Thoracic aorta endothelial cell (primary cell): ENCODE measurements around the gene ATG2B.

- CAGE, long polyA plus RNA, result no peak
Observed at GRCh38 chr14:94614377-94615670, 2.6 kb downstream of the SERPINA3 start.

DNA sequence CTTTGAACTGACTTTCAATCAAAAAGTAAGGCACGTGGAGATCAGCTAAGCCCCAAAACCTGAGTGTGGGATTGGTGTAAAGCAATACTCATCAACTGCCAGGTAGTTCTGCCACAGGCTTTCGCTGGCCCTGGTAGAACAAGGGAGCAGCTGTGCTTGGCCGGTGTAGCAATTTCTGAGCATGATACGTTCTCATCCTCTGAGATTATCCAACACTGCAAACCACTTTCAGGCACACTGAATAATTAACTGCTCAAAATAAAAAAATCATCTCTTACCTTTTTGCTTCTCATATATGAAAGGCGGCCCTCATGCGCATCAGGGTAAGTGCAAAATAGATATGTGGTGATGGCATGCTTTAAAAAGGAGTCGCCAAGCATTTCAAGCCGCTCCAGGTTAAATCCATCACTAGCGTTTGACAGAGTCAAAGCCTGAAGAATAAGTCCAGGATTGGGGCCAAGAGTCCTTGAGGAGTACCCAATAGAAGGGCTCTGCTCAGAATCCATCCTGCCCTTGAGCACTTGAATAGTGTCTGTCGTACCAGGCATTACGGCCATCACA is 54.2 kb downstream of the DICER1 start:
- CAGE, long polyA plus RNA, result no peak

DNA sequence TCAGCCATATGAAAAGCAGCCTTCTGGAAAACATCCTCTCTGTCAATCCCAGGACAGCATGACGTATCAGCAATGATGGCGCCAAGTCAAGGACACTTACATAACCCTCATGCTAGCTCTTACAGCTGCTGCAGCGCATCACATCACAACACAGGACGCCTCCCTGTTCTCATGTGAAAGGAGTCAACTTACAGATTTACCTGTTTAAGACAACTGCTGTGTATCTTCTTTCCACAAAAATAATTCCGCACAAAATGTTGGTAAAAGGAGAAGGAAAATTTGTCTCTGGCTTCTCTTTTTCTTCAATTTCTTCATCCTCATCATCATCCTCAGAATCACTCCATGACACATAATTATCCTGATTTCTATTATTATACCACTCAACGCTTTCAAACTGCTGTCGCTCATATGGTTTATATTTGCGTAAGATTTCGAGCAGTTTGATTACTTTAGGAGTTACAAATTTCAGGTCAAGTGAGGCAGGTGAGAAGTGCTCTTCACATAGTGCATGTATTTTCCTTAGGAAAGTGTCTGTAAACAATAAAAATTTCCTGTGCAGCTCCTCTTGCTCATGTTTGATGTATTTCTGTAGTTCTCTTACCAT is 33.2 kb downstream of the DICER1 start:
- CAGE, long polyA plus RNA, result no peak

DNA sequence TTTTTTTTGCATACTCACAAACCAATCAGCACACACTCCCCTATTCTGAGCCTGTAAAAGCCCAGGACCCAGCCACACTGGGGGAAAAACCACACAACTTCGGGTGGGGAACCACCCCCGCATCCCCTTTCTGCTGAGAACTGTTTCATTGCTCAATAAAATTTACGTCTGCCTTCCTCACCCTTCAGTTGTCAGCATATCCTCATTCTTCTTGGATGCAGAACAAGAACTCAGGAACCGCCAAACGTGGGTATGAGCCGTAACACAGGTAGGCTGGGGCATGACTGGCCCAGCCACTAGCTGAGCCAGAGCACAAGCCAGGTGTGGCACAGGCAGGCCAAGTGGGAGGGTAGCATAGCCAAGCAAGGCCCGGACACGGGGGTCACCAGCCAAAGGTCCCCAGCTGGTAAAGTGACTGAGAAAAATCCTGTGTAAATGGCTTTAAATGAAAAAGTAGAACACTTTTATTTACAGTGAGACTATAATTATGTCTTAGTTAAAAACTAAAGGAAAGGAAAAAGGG is 10.9 kb downstream of the DICER1 start:
- CAGE, long polyA plus RNA, result no peak

- CAGE, long polyA plus RNA, result no peak
Observed at GRCh38 chr14:95314511-95315455, 4.9 kb downstream of the CLMN start.

- CAGE, long polyA plus RNA, result no peak
Observed at GRCh38 chr14:95326921-95327421, 7.3 kb upstream of the CLMN start.

- CAGE, long polyA plus RNA, result no peak
Observed at GRCh38 chr14:95483078-95483580, 33.3 kb downstream of the SYNE3 start.

DNA sequence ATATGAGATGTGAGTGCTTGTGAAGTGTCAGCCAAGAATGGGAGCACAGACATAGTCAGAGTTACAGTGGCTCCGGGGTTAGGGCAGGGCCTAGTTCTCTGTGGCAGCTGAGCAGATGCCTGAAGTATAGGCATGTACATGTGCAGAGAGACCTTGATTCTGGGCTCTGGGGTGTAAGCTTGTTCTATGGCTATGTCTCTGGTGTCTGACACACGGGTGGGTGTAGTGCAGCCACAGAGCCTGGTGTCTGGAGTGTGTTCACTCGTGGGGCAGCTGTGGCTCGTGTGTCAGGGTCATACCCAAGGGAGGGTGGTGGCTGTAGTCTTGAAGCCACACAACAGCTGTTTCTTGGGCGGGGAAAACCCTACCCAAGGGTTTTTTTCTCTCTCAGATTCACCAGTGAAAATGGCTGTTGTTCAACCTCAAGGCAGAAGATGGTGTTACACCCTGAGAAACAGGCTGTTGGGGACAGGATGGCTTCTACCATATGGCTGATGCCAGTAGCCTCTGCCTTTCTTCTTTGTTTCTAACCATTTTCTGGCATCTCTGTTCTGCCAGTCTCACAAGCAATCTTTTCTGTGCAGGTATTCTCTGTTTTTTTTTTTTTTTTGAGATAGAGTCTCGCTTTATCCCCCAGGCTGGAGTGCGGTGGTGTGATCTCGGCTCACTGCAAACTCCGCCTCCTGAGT is 12.0 kb upstream of the TCL1A start:
- CAGE, long polyA plus RNA, result no peak

DNA sequence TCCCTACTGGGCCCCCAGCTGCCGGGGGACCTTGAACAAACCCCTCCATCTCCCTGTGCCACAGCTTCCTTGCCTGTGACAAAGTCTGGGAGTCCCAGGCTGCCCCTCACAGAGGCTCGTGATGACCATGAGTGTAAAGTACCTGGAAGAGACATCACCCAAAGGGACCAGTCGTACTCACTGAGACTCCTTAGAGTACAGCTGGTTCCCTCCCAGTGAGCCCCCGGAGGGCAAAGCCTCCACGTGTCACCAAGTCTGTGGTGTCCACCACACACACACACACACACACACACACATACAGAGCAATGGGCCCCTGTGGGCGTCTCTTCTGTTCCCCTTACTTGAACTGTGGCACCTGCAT is 870 bp upstream of the C14orf132 start:
- CAGE, long polyA plus RNA, result no peak

DNA sequence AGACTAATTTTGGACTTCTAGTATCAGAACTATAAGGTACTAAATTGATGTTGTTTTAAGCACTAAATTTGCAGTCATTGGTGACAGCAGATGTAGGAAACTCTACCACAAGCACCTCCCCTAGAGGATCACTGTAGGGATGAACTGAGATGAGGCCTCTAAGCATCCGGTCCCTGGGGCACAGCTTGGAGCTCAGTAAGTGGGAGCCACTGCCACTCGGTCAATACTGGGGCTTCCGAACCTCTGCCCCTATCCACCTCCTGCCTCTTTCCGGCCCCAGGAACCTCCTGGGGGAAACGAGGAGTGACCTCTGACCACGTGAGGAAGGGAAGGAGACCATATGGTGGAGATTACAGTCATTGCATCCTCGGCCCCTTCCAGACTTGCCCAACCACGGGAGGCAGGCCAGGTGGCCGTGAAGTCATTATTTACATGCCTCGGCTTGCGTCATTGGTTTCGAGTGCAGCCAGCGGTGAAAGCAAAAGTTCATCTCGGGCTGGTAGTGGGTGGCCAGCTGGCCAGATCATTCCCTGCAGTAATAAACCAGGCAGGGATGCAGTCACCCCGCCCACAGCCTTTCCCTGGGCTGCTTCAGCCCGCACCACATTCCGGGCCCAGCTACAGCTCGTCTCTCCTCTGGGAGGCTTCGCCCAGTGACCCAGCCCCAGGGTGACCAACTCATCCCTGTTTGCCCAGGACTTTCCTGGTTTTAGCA is 65.4 kb downstream of the C14orf132 start:
- CAGE, long polyA plus RNA, result no peak

- CAGE, long polyA plus RNA, result no peak
Observed at GRCh38 chr14:96198523-96199151, 6.0 kb upstream of the BDKRB2 start.

DNA sequence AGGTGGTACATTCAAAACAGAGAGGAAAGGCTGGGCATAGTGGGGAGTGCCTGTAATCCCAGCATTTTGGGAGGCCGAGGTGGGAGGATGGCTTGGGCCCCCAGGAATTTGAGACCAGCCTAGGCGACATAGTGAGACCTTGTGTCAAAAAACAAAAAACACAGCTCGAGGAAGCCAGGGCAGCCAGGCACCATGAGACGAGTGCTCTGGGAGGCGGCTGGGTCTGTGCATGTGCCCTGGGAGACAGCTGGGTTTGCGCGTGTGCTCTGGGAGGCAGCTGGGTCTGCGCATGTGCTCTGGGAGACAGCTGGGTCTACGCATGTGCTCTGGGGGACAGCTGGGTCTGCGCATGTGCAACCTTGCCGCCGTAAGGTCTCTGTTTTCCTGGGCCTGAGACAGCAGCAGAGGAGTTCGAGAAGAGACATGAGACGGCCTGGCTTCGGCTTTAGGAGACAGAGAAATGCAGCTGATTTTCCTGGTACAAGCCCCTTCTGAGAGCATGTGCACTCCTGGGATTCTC is 3.7 kb upstream of the BDKRB1 start:
- CAGE, long polyA plus RNA, result no peak

- CAGE, long polyA plus RNA, result no peak
Observed at GRCh38 chr14:96282189-96282814, 26.3 kb downstream of the BDKRB1 start.

- CAGE, long polyA plus RNA, result no peak
Observed at GRCh38 chr14:96362382-96363439, at the start of gene ATG2B. TSS of gene ATG2B (minus strand) at chr14:96363341.

GRCh38 chr14:96592549-96593021 is 90.4 kb downstream of the PAPOLA start:
- CAGE, long polyA plus RNA, result no peak

DNA sequence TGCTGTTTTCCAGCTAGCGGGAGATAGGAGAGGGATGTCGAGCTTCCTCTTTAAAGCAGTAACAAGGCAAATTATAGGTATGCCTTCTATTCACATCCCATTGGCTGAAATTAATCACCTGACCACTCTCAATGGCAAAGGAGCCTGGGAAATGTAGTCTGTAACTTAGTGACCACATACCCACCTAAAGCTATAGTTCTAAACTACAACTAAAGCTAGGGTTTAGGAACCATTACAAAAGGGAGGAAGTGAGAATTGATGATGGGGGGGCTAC is 34.5 kb upstream of the VRK1 start:
- CAGE, long polyA plus RNA, result no peak

DNA sequence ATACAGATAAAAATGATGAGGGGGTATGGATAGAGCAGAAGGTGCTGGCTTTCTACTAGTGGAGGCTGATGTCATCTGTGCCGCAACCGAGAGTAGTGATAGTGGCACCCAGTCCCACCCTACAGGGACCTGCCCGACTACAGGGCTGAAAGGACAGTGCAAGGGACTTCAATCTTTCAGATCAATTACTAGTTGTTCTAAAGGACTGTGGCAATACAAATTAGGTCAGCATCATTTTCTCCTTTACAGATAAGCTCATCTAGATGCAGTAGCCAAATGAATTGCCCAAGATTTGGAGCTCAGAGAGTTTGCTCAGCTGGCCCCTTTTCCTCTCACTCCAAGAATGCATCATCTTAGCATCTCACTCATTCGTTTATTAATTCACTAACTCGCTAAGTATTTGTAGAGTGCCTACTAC is 806.1 kb downstream of the VRK1 start:
- CAGE, long polyA plus RNA, result no peak

DNA sequence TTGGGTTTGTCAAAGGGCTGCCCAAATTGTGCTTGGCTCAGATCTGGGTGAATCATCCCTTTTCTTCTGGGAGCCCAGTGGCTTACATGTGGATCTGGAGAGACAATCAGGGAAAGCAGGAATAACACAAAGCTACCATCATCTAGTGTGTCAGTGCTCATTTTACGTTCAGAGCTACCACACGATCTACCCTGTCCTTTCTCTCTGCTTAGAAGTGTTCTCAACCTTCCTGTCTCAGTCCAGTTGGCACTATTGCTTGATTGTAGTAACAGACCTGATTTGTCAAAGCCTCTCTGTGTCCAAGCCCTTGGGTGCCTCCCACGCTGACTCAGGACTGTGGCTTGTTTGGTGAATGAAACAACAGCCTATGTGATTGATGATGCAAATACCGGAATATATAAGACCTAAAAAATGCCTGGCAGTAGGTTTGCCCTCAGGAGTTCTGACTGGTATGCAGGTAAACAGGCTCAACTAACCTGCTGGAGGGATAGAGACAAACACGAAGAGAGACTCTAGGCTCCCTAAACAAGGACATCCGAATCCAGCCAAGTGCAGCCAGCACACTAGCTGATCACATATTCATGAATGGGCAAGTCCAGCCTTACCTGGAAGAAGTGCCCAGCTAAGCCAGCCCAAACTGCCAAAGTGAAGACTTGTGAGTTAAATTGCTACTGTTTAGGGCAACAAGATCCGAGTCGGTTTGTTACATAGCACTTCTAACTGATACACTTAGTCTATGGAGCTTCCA is 974.5 kb downstream of the VRK1 start:
- CAGE, long polyA plus RNA, result no peak

GRCh38 chr14:98138089-98138699 is 1133.8 kb downstream of the BCL11B start:
- CAGE, long polyA plus RNA, result no peak

DNA sequence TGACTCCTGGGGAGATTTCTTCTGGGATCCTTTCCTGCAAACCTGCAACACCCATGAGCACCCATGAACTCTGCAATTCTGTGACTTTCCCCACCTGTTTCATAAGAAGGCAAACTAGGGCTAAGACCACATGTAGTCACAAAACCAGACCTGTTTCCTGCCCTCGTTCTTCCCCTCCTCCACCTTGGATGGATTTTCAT is 1084.7 kb downstream of the BCL11B start:
- CAGE, long polyA plus RNA, result no peak